Left ventricle myocardium (tissue), 1 donor: Measurements from ENCODE around the genes TIGD1 and ATG16L1.

- PRO-cap: no peak
These were observed 8.2 kb upstream of the ALPI start for GRCh38 chr2:232447479-232448349.

GRCh38 chr2:232541480-232541952 lies 2.0 kb downstream of the CHRNG start:
- PRO-cap: no peak

GRCh38 chr2:232550241-232550785 lies at the start of gene TIGD1:
TSS of gene TIGD1 (minus strand) at chr2:232550557.
- PRO-cap: bidirectional peak, plus-strand start at chr2:232550343, minus-strand start at chr2:232550361; bidirectional peak, plus-strand start at chr2:232550701, minus-strand start at chr2:232550557

- PRO-cap: no peak
These were observed 20.5 kb downstream of the EIF4E2 start for GRCh38 chr2:232570945-232571357.

- PRO-cap: no peak
These were observed 14.9 kb downstream of the EFHD1 start for GRCh38 chr2:232648151-232648949.

- PRO-cap: no peak
These were observed 31.6 kb upstream of the SNORC start for GRCh38 chr2:232838270-232838993.

DNA sequence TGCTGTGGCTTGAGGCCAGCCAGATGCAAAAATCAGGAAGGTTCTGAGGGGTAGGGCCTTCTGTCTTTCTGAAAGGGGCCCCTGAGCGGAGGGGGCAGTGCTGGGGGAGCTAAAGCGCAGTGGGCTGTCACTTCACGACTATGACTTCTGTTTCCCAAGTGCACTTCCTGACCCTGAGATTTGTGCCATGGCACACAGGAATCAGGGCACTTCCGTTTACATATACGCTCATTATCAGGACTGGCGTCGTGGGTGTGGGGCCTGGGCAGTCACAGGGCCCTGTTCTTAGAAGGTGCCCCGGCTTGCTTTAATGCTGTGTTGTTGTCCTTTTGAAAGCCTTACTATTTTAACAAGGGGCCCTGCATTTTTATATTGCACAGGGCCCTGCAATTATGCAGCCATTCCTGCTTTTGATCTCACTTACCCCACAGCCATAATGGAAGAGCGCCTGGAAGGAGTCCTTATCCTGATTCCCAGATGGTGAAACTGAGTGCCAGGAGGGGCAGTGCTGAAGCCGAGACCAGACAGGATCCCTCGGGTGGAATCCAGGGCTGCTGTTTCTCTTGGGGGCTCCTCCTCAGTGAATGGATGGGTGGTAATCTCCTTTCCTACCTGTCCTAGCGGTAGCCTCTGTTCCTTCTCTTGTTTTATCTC lies 554 bp downstream of the NGEF start:
- PRO-cap: no peak

GRCh38 chr2:233076991-233077353 lies 16.8 kb downstream of the INPP5D start:
- PRO-cap: no peak

DNA sequence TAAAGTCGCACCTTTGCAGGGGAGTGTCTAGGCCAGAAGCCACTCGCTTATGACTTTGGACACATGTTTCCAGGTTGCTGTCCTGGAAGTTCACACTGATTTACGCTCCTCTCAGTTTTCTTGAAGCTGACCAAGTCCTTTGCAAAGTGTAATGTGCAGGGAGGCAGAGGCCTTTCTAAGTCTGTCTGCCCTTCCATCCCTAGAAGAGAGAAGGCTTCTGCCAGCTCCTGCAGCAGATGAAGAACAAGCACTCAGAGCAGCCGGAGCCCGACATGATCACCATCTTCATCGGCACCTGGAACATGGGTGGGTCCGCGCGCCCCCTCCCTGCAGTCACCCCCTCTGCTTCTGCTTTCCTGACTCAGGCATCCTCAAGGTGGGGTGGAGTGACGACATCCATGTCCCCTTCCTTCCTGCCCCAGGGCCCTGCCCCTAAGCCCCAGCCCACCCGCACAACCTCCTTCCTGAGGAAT lies 89.9 kb upstream of the ATG16L1 start:
- PRO-cap: no peak

- PRO-cap: no peak
These were observed 79.7 kb upstream of the ATG16L1 start for GRCh38 chr2:233171579-233172293.

- PRO-cap: bidirectional peak, plus-strand start at chr2:233251663, minus-strand start at chr2:233251501
These were observed at the start of gene ATG16L1 for GRCh38 chr2:233251177-233252240. TSS of gene ATG16L1 (plus strand) at chr2:233251673.

GRCh38 chr2:233270227-233270704 lies 18.8 kb downstream of the ATG16L1 start:
- PRO-cap: no peak

- PRO-cap: no peak
These were observed 19.0 kb upstream of the SAG start for GRCh38 chr2:233288460-233289105.

GRCh38 chr2:233350562-233351249 lies 3.6 kb upstream of the DGKD start:
- PRO-cap: no peak

DNA sequence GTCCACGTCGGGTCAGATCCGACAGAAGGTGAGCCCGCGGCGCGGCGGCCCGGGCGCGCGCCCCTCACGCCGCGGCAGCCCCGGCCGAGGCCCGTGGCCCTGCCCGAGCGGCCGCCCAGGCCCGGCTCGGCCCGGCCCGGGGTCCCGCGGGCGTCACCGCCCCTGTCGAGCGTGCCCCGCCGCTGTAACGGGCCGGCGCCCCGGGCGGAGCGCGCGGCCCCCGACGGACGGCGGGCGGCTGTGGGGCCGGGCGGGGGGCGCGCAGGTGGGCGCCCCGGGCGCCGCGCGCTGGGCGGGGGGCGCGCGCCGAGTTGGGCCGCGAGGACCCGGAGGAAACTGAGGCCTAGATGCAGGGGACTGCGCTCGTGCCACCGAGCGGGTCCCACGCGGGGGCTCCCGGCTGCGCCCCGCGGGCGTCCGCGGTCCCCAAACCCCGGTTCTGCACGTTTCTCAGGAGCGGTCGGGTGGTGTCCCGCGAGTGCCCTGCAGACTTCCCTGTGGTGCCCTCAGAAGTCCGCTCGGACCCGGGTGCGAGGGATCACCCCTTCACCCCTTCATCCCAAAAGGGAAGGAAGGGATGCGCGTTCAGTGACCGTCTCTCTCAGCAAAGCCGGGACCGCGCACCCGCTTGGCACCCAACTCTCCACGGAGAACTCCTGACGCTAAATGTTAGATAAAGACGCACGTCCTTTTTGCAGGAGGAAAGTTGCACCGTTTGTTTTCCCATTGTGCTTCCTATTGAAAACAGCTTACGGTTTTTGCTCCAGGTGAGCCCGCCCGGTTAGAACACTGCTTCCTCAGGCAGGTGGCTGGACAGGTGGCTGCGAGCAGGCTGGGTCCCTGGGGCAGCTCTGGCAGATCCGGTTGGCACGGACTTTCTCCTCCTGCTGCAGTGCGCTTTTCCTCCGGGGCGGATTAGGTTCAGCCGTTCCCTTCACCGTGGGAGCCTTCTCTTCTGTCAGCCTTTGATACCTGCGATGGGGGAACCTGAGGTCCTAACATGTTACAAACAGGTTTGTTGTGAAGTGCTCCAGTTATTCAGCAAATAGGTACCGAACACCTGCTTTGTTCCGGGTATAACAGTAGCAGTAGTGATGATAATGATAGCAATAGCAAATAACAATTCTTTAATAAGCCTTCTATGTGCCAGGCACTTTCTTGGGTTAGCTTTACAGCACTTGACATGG lies 746 bp downstream of the DGKD start:
- PRO-cap: no peak

- PRO-cap: no peak
These were observed 31.2 kb downstream of the DGKD start for GRCh38 chr2:233385375-233386090.

DNA sequence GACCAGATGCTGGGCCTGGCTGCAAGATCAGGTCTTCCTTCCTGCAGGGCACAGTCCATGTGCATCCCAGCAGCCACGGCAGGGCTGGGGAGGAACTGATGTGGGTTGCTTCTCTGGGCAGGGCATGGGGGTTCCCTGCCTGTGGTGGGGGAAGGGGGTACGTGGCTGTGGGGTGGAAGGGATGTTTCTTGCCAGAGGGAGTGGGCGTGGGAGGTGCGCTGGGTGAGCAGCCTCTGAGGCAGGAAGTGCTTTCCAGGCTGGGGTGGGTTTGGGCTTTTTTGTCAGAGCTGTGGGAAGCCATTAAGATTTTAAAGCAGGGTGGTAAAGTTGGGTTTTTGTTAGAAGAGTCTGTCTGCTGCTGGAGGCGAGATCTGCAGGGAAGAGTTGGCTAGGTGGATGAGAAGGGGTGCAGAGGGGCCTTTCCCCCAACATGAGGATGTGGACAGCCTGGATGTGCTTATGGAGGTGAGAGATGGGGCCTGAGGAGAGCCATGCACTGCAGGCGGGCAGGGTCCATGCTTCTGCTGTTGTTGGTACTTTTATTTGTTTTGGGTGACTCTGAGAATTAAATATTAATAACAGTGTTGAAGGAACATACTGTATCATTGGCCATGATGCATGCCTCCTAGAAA lies 45.2 kb downstream of the DGKD start:
- PRO-cap: no peak

DNA sequence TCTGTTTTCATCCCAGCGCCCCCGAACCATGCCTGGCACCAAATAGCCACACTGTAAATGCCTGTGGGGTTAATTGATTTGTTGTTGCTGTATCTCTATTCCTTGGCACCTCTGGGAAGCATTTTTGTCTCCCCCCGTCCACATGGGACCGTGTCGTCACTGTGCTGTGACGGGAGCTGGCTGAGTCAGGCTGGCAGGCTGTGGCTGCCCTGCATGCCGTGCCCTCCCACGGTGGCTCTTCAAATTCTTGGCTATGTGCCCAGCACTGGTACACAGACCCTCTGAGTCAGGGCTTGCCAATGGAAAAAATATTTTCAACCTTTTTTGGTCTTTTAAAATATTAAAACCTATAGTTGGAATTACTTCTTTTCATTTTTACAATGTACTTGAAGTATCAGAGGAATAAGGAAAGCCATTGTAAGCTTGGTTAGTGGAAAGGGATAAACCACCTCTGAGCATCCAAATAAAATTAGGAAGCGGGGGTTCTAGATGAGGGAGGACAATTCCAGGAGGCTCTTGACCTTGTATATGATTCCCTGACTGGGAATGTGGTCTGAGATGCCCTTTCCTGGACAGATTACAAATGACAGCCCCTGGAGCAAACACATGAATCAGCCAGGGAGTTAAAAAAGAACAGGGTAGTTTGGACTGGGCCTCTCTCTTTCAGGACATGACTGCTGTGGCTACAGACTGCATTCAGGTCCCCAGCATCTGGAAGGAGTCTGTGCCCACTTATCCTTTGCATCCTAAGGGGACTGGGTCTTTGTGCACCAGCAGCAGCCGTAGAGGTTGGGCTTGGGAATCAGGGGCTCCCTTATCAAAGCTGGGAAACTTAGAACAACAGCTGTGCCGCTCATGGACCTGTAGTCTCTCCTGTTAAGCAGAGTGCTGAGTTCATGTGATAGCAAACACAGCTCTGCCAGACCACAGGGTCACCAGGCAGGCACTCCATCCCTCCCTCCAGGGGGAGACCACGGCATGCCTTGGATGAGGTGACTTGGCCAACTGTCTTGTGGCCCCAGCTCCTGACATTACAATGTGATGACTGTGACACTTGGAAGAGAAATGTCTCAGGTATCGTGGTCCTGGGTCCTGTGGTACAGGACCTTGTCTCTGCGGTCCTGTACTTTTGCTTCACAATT lies 59.6 kb downstream of the DGKD start:
- PRO-cap: no peak

DNA sequence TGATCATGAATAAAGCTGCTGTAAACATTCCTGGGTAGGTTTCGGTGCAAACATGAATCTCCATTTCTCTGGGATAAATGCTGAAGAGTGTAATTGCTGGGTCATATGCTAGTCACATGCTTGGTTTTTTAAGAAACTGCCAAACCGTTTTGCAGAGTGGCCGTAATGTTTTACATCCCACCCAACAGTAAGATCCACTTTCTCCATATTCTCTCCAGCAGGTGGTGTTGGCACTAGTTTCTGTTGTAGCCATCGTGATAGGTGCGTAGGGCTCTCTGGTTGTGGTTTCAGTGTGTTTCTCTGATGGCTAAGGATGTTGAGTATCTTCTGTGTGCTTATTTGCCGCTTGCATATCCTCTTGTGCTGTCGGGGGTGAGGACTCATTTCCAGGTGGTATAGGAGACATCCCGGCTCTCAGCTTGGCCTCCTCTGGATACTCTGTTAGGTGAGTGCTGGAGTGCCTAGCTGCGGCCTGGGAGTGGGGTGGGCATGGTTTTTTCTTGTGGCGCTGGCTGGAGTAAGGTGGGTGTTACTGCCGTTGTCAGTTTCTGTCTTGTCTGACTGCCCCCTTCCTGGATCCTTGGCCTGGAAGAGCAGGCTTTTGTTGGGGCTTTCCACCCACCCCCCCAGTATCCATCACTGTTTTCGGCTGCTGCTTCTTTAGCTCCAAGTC lies 69.0 kb downstream of the DGKD start:
- PRO-cap: no peak

GRCh38 chr2:233451574-233452048 lies 97.3 kb downstream of the DGKD start:
- PRO-cap: no peak